RPMI7951 (cell line): ENCODE data around the genes GPD1L and CMTM7.

DNA sequence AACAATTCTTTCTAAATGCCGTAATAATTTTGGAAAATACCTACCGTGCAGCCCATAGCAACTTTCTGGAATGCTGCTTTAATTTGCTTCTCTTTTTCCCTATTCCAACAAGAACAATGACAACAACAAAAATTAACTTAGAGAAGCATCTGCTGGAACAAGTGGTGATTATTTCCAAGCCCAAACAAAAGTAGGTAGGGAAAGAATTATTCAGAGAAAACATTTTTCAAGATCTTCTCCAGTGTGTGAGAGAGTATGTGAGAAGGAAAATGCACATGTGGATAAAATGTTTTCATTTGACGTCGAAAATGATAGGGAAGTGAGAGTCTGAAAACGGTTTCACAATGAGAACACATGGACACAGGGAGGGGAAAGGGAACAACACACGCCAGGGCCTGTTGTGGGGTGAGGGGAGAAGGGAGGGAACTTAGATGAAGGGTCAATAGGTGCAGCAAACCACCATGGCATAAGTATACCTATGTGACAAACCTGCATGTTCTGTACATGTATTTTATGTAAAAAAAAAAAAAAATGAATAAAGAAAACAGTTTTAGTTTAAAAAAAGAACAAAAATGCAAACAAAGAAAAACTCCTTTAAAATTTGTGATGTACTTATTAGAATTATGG lies 338.0 kb downstream of the RBMS3 start:
- RAMPAGE, long total RNA: no peak

GRCh38 chr3:30350248-30350990 lies 256.0 kb upstream of the TGFBR2 start:
- RAMPAGE, long total RNA: no peak

- RAMPAGE, long total RNA: no peak
Measured at GRCh38 chr3:30549373-30550195, 56.8 kb upstream of the TGFBR2 start.

- RAMPAGE, long total RNA: no peak
Measured at GRCh38 chr3:30644577-30645666, 38.5 kb downstream of the TGFBR2 start.

DNA sequence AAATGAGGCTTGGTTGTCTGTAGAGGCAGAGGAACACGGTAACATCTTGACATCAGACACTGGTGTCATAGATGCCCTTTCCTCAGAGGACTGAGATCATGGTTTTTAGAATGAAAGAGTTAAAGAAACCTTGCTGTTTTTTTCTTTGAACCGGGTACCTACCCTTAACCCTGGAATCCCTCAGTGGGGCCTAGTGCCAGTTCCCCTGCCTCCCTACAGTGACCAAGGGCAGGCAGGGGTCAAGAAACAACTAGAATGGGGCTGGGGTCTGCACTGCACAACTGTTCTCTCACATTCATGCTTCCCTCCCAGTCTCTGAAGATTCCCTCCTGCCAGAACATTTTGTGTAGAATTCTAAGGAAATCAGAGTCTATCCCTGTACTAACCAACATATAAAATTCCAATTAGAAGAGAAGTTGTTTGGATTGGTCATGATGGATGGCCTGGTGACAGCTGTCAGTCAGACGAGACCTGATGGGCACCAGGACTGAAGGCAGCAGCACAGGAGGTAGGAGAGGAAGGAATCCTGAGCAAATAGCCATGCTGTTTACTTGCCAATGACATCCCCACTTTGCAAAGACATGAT lies 47.9 kb downstream of the TGFBR2 start:
- RAMPAGE, long total RNA: no peak

DNA sequence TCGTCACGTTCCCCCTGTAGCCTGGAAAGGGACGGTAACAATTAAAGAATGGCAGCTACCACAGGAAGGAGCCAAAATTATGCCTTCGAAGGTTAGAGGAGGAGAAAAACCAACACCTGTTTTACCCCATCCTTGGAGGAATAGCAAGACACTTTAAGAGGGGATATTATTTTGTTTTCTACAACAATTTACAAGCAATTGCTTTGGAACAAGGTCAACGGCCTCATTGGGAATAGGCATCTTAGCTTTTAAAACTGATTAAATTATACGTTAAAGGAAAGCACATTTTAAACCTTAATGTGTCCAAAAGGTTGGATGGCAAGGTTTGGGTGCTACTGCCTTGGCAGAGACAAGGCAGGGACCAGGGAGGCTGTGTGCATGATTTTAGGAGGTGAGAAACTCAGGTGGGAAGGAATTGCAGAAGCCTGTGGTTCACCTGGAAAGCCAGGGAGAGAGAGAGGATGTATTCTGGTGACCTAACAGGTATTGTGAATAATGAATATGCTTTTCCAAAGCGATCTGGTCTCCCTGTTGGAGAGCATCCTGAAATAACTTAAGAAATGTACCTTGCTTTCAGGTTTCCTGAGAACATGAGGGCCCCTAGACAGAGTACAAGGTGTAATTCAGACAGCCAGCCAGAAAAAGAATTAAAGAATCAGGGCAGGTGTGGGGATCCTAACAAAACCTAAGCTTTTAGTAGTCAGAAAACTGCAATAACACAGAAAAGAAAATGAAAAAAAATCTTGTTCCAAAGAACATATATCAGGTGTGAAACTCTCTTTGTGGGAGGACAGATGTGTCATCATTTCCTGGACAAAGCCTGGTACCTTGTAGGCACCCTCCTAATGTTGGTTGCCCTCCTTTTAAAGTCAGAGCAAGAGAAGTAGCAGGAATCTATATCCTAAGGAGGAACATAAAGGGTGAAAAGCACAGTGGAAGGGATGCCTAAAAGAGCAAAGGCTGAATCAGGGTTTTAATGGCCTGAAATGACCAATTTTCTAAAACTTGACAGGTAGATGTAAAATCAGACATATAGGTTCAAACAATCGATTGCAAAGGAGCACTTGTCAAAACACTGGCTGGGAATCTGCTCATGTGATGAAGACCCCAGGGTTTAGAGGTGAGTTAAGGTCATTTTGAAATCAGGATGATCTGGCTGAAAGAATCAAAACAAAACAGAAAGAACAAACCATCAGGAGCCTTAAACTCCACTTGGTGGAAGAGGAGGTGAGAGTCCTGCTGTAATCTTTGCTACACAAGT lies 54.5 kb downstream of the TGFBR2 start:
- RAMPAGE, long total RNA: no peak

DNA sequence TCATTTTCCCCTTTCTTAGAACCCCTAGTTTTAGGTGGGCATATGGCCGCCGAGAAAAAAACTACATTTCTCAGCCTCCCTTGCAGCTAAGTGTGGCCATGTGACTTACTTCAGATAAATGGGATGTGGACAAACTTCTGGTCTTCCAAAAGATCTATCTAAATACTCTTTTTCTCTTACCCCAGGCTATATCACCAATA lies 53.0 kb upstream of the STT3B start:
- RAMPAGE, long total RNA: no peak

DNA sequence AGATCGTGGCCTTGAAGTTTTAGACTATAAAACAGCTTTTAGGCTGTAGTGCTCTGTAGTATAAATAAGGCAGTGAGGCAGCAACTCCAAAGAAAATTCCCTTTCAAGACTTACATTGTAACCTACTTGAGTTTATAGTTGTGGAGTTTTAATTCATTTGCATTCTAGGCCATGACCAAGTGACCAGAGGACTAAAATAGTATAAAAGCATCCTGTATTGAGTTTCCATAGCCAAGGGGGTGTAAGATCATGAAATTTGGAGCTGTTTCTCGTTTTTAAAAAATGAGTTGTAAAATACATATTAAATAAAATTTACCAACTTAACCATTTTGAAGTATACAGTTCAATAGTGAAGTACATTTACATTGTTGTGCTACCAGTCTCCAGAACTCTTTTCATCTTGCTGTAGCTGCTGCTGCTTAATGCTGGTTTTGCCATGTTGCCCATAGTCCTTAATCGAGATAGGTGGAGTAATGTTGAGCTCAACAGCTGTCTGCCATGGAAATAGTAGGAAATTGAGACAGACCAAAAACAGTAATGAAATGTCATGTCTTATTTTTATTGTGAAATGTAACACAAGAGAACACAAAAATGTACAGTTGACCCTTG lies 105.6 kb downstream of the STT3B start:
- RAMPAGE, long total RNA: no peak

DNA sequence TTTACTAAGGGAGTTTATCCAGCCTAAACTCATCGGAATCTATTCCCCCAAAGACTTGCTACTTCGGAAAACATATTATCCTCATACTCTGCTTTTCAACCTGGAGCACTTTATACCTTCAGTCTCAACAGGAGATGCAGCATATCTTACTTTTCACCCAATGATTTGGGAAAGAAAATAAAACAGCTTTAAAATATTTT lies 124.6 kb downstream of the OSBPL10 start:
- RAMPAGE, long total RNA: no peak

DNA sequence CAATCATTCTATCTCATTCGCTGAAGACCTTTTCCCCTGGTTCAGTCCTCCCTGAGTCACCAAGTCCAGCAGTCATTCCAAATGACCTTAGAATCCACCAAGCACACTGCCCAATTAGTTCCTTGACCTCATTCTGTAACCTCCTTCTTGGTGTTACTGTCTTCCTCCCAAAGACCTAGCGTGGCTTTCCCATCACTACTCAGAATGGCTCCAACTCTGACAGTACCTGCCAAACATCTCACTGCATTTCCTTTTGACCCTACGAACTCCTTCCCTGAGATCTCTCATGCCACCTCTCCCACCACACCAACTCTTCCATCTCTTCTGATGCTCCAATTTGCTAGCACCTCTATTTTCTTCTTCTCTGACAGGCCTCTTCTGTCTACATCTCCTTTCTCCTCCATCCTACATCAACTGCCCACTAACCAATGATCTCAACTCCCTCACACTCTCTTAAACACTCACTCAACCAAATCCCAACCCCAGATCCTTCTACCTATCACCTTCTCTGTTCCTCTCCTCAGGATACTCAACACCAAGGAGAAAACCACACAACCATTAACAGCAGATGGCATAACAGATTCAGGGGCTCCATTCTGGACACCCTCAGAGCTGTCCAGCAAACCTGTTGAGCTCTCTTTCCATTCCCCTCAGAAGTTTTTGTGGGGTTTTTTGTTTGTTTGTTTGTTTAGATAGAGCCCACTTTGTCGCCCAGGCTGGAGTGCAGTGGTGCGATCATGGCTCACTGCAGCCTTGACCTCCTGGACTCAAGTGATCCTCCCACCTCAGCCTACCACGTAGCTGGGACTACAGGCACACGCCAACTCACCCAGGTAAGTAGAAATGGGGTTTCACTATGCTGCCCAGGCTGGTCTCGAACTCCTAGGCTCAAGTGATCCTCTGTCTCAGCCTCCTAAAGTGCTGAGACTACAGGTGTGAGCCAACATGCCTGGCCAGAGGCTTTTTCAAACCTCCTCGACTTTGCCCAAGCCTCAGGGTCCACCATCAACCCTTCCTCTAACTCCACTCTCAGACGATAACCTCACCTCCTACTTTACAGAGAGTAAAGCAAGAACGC lies 42.9 kb downstream of the OSBPL10 start:
- RAMPAGE, long total RNA: no peak

GRCh38 chr3:31946514-31947303 lies 34.4 kb downstream of the OSBPL10 start:
- RAMPAGE, long total RNA: no peak

DNA sequence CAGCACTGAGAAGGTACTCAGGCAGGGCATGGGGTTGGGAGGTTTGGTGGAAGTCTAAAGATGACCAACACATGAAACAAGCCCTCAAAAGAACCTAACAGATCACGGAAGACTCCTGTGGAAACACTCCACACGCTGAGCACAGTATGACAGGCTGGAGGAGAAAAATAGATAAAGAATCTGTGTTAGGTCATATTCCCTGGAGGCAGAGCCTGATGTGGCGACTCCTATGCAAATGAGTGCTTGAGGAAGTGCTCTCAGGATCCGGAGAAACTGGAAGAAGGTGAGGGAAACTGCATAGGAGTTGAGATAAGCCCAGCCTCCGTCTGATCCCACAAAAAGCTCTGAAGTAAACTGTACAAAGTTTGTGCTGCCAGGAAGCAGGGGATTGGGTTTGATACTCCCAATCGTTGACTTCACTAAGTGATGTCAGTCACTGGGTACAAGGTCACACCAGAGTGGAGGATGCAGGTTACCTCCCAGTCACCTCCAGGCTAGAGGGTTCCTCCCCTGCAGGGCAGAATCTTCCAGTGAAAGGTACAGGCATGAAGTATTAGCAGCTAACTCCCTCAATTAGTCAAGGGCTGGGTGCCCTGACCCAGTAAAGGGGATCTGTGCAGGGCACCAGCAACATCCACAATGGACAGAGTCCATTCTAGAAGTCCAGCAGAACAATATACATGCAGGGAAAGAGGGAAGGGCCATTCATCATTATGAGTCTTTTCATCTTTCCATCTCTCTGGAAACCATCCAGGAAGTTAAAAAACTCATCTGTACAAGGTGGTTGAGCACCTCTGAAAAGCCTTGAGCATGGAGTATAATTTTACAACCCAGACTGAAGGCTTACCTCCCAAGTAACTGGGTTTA lies 33.3 kb downstream of the OSBPL10 start:
- RAMPAGE, long total RNA: no peak

- RAMPAGE, long total RNA: no peak
Measured at GRCh38 chr3:31957137-31957619, 23.9 kb downstream of the OSBPL10 start.

- RAMPAGE, long total RNA: no peak
Measured at GRCh38 chr3:32077059-32077915, 29.1 kb upstream of the GPD1L start.

DNA sequence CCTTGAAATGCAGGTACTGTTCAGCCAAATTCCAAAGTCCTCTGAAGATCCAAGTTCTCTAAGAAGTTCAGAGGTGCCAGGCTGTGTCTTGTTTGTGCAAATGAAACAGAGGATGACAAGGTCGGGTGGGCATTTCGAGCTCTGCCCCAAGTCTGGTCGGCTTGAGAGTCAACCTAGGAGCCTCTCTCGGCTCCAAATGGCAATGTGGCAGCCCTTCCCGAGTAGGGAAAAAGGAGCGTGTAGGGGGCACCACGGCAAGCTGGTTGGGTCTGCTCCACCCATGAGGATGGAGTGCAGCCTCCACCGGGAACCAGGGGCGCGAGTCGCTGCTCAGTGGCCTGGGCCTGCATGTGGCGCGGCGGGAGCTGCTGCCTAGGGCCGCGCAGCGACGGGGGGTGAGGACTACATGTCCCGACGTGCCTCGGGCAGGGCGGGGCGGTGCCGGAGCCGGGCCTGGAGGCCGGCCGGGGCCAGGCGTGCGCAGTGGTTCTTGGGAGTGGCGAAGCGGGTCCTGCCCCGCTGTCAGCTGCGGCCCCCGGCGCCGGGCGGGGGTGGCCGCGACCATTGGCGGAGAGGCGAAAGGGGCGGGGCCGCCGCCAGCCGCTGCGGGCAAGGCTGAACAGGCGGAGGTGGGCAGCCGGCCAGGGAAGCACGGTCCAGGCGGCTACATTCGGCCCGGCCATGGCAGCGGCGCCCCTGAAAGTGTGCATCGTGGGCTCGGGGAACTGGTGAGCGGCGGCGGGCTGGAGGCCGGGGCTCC lies at the start of gene GPD1L:
Gene GPD1L, plus strand, starts transcription at position 590 of the 760 bp plus-strand sequence.
- RAMPAGE, long total RNA: no peak

GRCh38 chr3:32201106-32201773 lies 37.2 kb upstream of the CMTM8 start:
- RAMPAGE, long total RNA: no peak

DNA sequence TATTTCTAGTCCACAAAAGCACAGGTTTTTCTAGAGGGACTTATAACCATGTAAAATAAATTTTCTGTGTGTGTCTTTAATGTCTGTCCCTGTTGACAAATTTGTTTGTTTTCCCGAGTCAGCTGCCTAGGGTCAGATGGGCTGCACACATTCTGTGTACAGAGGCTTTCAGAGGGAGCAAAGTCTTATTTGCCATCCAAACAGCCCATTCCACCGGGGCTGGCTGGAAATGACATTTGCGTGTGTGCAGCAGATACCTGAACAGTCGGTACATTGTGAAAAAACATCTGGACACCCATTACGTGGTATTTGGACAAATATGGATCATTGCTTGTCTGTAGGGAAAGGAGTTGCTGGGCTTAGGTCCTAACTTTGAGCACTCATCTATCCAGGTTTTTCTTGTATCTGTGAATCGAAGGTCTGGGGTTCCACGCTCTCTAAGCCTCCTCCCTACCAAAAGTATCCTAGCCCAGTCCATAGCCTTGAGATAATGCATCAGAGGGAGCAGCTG lies 22.3 kb upstream of the CMTM8 start:
- RAMPAGE, long total RNA: no peak

GRCh38 chr3:32384955-32385371 lies 6.7 kb upstream of the CMTM7 start:
- RAMPAGE, long total RNA: no peak

DNA sequence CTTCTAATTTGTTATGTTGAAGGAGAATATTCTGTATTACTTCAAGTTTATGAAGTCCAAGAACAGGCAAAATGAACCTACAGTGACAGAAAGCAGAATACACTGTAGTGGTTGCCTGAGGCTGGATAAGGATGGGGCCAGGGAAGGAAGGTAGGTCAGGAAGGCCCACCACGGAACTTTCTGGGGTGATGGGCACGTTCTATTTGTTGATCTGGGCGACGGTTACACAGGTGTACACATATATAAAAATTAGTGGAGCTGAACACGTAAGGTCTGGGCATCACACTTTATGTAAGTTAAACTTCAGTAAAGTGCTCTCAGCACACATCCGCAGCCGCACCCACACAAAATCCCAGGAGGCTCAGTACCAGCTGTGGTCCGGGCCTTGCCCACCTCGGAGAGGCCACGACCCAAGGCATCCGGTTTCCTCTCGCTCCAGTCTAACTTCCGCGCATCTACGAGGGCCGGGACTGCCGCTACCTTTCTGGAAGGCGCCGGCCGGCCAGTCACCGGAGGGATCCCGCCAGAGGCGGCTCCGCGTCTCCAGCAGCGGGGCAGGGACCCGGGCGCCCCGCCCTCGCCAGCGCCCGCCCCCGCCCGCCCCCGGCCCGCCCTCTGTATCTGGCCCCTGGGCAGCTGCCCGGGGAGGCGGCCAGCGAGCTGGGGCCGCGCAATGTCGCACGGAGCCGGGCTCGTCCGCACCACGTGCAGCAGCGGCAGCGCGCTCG lies at the start of gene CMTM7:
Gene CMTM7, plus strand, starts transcription at position 620 of the 728 bp plus-strand sequence.
- RAMPAGE, long total RNA: no peak

- RAMPAGE, long total RNA: no peak
Measured at GRCh38 chr3:32398372-32398950, 6.8 kb downstream of the CMTM7 start.